ENCODE data around the gene USPL1.

- RRBS: no CpG with 5 or more reads among the region's 9 CpGs
Measured at GRCh38 chr13:30364760-30365309, 57.5 kb upstream of the UBE2L5 start.

- RRBS: no CpG with 5 or more reads among the region's 8 CpGs
Measured at GRCh38 chr13:30365310-30366088, 56.8 kb upstream of the UBE2L5 start.

- RRBS: no CpG with 5 or more reads among the region's 17 CpGs
Measured at GRCh38 chr13:30371439-30372524, 50.5 kb upstream of the UBE2L5 start.

DNA sequence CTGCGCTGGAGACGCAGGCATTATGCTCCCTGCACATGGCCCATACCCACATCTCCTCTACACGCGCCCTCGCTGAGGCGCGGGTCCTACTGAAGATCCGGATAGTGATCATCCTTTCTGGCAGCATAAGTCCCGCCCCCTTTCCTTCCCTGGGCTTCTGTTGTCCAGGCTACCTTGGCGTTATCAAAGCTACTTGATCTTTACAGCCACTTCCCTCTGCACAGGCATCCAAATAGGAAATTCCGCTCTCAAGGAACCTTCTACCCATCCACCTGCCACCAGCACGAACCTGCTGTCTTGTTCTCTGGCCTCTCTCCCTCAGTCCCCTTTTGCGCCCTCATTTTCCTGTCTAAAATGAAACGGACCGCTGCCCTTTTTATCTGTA, 1.2 kb upstream of the UBE2L5 start:
- RRBS: no CpG with 5 or more reads among the region's 15 CpGs

GRCh38 chr13:30442989-30443473, 20.7 kb downstream of the UBE2L5 start:
- RRBS: no CpG with 5 or more reads among the region's 5 CpGs

GRCh38 chr13:30466790-30467335, 1.1 kb upstream of the HMGB1 start:
- RRBS: no CpG with 5 or more reads among the region's 5 CpGs

GRCh38 chr13:30617639-30618679, at the start of gene USPL1:
Gene USPL1 (plus strand): TSS chr13:30617920.
- RRBS: 1% methylated on average over 20 of the region's 65 CpGs

- RRBS: no CpG with 5 or more reads among the region's 3 CpGs
Measured at GRCh38 chr13:30647816-30648166, 30.1 kb downstream of the USPL1 start.

GRCh38 chr13:30673751-30674577, 56.2 kb downstream of the USPL1 start:
- RRBS: 1% methylated on average over 30 of the region's 72 CpGs

DNA sequence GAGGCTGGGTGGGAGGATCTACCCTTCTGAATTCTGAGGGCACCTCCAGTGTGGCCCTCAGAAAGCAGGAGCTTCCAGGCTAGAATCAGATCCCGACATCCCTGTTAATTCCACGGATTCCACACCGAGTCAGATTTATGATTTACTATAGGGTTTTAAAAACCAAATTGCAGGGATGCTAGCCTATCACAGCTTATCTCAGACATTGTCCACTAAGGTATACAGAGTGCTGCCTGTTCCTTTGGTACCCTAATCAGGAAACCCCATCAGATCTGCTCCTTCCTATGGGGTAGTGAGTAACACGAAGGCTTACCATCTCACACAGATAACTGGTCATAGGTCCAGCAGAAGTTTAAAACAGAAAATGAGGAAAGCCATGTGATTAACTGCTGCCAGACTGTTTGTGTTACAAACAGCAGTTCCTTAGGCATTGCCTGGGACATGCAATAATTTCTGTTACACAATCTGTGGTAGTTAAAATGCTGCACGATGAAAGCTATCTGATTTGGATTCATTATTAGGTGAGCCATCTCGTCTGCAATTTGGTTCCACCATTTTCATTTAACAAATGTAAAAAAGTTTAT, 53.5 kb upstream of the ALOX5AP start:
- RRBS: no CpG with 5 or more reads among the region's 6 CpGs

GRCh38 chr13:30739239-30739600, 3.9 kb downstream of the ALOX5AP start:
- RRBS: no CpG with 5 or more reads among the region's 3 CpGs

DNA sequence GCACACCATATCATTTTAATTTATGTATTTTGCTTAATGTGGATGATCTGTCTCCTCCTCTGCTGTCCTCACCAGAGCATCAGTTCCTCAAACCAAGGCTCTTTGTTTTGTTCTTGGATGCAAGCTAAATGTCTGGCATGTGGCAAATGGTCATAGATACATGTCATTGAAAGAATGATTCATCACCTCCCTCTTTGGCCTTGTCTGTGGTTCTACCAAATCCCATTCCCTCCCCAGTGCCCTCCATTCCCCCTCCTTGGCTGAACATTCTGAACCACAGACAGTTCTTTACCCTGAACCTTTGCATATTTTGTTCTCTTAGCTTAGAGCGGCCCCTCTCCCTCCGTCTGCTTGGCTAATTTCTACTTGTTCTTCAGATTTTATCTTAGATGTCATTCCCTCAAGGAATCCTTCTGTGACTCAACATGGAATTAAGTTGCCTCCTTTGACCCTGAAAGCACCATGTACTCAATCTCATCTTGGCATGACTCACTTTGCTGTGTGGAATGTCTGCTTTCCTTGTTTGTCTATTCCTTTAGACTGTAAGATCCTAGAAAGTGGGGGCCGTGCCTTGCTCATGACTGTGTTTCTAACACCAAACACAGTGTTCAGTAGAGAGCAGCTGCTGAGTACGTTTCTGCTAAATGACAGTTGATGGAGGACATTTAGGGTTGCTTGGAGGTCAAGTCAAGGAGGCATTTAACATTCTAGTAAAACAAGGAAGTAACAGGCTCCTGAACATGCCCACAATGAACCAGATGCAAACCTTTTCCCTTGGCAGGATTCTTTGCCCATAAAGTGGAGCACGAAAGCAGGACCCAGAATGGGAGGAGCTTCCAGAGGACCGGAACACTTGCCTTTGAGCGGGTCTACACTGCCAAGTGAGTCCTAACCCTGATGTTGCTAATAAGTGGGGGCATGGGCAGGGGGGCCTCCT, 8.2 kb downstream of the ALOX5AP start:
- RRBS: no CpG with 5 or more reads among the region's 7 CpGs

DNA sequence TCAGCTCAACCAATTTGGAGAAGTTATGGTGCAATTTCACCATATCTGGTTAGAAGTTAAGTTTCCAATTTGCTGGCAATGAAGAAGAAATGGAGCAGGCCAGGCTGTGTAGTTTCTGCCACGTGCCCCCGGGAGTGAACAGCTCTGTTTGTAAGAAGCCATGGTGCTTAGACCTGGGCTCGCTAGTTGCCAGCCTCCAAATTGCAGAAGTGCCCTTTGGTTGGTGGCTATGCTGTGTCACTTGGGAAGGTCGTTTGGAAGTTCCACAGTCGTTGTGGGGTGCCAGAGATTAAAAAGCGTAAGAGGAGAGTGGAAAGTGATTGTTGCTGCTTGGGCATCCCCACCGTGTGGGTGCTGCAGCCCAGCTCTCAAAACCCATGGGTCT, 10.6 kb downstream of the ALOX5AP start:
- RRBS: no CpG with 5 or more reads among the region's 7 CpGs

GRCh38 chr13:30873060-30873478, 33.0 kb upstream of the MEDAG start:
- RRBS: no CpG with 5 or more reads among the region's 5 CpGs

DNA sequence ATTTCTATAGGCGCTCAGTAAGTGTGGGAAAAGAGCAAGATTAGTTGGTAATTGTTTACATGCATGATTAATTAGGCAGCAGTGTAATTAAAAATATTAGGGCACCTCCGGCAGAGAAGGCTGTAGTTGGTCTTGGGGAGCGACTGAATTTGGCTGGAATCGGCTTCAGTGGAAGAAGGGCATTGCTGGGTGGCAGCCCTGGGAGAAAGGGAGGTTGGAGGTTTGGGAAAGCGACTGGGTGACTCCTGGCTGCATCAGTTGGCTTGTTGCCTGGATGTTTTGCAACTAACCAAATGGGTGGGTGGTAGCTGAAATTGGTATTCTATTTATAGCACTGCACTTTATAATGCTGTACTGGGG, 1.5 kb downstream of the B3GLCT start:
- RRBS: no CpG with 5 or more reads among the region's 5 CpGs

GRCh38 chr13:31965464-31966285, 65.9 kb upstream of the FRY start:
- RRBS: no CpG with 5 or more reads among the region's 4 CpGs

DNA sequence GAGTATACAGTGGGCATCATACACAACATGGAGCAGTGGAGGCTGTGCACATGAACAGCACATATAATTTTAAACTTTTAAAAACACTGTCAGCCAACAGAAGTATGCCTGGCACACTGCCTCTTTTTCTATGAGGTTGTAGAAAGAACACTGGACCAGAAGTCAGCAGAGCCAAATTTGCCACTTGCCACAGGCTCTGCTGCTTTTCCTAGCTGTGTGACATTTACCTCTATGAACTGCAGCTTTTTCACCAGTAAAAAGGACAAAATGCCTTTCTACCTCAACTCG, 118.7 kb downstream of the FRY start:
- RRBS: no CpG with 5 or more reads among the region's 1 CpG

- RRBS: no CpG with 5 or more reads among the region's 4 CpGs
Measured at GRCh38 chr13:32205461-32206030, 109.6 kb downstream of the ZAR1L start.

GRCh38 chr13:32264440-32264941, 50.7 kb downstream of the ZAR1L start:
- RRBS: no CpG with 5 or more reads among the region's 3 CpGs

GRCh38 chr13:32537954-32538095, 770 bp downstream of the N4BP2L2 start:
- RRBS: no CpG with 5 or more reads among the region's 11 CpGs